Airway epithelial cell (primary cell): ENCODE measurements around the genes IL1RL1, SLC9A4, SLC9A2 and GPR45.

DNA sequence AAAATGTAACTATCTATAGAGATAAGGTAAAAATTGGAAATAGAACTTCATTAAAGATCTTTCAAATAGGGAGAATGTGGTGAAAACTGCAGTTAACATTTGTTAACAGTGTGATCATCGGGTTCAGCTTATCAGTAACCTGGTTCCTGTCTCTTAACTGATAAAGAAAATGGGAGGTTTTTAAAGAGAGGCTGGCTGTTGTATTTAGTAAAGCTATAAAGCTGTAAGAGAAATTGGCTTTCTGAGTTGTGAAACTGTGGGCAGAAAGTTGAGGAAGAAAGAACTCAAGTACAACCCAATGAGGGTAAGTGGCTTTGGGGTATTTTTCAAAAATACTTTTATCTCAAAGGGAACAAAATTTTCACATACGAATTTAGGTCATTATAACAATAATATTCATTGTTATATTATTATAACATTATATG lies at the start of gene IL1RL1:
Gene IL1RL1 (plus strand): TSS at position 244 of the 425 bp plus-strand sequence.
- RAMPAGE, long total RNA, result no peak

GRCh38 chr2:102325216-102325941 lies 14.0 kb downstream of the IL1RL1 start:
- RAMPAGE, long total RNA, result no peak

DNA sequence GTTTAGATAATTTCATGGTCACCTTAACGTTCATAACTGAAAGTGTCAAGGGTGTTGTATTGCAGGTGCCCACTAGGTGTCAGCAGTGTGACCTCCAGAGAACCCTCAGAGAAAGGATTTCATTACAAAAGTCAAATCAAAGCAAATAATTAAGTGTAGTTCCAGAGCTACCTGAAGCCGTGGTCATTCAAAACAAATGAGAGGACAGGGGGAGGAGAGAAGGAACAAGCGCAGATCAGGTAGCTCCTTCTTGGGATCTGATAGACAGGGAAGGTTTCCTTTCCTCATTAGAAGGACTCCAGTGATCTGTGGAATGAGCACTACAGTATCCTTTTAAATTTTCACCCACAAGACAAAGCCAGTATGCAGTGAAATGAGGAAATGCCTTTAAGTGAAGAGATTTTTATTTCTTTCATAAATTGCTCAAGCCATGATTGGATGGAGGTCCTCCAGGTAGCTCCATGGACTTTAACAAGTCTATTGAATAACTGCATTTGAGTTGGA lies at the start of gene SLC9A4:
Gene SLC9A4 (plus strand): TSS at position 186 of the 504 bp plus-strand sequence.
- RAMPAGE, long total RNA, result no peak

GRCh38 chr2:102618965-102620190 lies at the start of gene SLC9A2:
SLC9A2 (plus strand) TSS chr2:102619553.
- RAMPAGE, long total RNA, result no peak

GRCh38 chr2:102690114-102690674 lies 46.5 kb downstream of the MFSD9 start:
- RAMPAGE, long total RNA, result no peak

DNA sequence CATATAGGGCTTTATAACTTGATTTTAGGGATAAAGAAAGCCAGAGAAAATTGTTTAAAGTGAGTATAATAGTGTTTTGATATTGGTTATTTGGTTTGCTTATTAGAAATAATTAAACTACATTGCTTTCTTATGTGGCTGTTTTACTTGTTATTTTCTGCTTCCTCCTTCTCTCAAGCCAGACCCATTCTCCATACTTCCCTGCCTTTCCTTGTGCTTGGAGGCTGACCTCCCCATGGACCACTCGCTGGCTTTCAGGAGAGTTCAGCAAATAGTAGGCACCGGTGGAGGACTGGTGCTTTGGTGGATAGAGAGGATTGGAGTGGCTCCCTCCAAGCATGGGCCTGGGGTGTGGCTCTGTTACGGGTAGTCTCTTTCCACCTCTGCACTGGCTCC lies 979.3 kb downstream of the TMEM182 start:
- RAMPAGE, long total RNA, result no peak

DNA sequence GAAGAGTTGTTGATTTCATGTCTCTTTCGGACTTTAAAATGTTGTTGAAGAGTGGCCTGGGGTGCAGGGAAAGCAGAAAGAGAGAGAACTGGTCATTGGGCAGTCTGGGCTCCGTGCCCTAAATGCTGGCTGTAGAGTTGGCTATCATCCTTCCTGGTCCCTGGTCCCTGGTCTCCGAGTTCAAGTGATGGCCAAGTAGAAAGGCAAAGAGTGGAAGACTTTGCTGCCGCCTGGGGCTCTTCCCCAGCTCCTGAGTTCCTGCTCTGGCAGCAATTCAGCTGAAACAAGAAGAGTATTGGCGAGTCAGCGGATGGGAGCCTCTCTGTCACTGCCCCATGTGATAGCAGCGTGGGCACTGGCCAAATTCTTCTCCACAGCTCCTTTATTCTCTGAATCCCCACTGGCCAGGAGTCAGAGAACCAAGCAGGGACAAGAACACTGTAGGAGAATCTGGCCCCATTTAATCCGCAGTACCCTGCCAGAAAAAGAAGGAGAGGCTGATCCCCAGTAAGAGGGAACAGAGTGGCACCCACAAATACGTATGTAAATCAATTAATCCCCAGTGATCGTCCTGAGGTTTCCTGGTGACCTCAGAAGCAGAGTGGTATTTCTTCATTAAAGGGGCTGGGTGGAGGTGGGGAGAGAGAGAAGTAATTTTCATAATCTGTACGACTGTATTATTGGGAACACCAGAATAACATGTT lies 350.9 kb upstream of the POU3F3 start:
- RAMPAGE, long total RNA, result no peak

GRCh38 chr2:104844763-104845604 lies 8.9 kb upstream of the POU3F3 start:
- RAMPAGE, long total RNA, result no peak

DNA sequence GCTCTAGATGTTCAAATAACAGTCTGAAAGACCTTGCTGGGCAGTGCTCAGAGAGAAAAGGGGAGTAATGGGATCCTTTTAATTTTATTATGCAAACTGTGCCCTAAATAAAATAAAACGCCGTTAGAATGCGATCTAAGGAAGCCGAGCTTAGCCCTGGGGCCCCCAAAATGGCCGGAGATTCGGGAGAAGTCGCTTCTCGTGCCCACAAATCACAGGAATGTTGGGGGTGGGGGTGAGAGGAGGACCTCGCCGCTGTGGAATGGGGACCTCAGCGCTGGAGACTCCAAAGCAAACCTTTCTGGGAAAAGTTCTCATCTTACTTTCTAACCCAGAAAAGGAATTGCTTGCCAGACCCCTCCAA lies 8.3 kb upstream of the POU3F3 start:
- RAMPAGE, long total RNA, result no peak

GRCh38 chr2:104889254-104889700 lies 35.4 kb downstream of the POU3F3 start:
- RAMPAGE, long total RNA, result no peak

DNA sequence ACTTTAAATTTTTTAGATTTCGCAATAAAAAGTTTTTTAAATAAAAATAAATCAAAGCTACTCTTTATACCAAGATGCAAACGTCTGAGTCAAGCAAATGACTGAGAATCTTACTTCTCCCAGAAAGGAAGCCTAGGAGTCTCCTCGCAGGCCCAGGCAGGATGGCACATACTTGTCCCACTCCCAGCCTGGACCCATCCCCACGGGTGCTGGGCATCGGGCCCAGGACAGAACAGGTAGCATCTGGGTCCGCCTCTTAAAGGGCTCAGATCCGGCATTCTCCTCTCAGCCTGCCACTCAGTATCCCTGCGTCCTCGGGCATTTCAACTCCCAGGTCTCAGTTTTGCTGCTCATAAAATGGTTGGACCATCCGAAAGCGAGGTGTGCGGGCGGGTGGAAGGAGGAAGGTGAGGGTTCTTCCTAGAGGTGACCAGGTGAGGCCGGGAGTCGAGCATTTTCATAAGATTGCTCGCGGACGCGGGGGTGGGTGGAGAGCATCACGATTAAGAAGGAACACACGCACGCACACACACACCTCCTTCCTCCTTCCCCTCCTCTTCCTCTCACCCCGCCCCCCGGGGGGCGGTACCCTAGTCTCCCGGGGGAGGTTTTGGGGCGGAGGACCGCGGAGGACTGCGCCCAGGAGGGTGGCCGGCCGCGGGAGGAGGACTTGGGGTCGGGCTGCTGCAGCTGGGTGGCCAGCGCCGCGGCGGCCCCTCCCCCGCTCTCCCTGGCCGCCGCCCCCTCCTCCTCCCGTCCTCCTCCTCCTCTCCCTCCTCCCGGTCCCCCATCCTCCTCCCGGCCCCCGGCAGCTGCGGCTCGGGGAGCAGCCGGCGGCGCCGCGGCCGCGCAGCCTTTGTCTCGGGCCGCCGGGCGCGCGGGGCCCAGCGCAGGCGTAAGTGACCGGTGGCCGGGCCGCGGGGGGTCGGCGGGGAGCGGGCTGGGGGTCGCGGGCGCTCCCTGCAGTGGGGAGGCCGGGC lies 98.0 kb upstream of the GPR45 start:
- RAMPAGE, long total RNA, result no peak

GRCh38 chr2:105241475-105241891 lies at the start of gene GPR45:
GPR45 (plus strand) TSS chr2:105241743.
- RAMPAGE, long total RNA, result no peak

DNA sequence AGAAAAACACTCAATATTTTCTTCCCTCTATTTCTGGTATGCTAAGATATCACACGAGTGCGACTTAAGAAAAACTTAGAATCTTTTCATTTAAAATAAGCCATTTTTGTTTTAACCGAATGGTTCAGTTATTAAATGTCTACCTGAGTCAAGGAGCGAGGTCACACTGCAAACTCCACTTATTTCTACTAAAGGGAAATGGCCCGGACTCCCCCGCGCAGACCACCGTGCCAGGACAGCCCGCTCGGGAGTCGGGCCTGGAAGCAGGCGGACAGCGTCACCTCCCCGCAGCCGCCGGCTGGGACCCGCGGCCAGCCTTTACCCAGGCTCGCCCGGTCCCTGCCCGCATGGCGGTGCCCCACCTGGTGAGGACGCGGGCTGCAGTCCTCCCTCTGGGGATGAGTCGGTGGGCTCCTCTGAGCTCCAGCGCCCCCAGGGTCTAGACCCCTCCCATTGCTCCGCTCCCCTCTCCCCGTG lies 595 bp downstream of the FHL2 start:
- RAMPAGE, long total RNA, result no peak

DNA sequence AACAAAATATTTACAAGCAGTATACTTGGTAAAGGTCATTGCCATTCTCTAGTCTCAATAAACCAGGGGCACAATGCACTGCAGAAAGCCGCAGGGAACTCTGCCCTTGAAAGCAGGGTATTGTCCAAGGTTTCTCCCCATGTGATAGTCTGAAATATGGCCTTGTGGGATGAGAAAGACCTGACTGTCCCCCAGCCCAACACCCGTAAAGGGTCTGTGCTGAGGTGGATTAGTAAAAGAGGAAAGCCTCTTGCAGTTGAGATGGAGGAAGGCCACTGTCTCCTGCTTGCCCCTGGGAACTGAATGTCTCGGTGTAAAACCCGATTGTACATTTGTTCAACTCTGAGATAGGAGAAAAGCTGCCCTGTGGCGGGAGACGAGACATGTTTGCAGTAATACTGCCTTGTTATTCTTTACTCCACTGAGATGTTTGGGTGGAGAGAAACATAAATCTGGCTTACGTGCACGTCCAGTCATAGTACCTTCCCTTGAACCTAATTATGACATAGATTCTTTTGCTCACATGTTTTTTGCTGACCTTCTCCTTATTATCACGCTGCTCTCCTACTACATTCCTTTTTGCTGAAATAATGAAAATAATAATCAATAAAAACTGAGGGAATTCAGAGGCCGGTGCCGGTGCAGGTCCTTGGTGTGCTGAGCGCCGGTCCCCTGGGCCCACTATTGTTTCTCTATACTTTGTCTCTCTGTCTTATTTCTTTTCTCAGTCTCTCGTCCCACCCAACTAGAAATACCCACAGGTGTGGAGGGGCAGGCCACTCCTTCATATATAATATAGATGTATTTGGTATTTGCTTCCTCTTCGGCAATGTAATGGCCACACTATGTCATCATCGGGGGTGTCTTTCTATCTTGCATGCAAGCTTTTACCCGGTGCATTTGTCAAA lies 26.7 kb upstream of the FHL2 start:
- RAMPAGE, long total RNA, result no peak

DNA sequence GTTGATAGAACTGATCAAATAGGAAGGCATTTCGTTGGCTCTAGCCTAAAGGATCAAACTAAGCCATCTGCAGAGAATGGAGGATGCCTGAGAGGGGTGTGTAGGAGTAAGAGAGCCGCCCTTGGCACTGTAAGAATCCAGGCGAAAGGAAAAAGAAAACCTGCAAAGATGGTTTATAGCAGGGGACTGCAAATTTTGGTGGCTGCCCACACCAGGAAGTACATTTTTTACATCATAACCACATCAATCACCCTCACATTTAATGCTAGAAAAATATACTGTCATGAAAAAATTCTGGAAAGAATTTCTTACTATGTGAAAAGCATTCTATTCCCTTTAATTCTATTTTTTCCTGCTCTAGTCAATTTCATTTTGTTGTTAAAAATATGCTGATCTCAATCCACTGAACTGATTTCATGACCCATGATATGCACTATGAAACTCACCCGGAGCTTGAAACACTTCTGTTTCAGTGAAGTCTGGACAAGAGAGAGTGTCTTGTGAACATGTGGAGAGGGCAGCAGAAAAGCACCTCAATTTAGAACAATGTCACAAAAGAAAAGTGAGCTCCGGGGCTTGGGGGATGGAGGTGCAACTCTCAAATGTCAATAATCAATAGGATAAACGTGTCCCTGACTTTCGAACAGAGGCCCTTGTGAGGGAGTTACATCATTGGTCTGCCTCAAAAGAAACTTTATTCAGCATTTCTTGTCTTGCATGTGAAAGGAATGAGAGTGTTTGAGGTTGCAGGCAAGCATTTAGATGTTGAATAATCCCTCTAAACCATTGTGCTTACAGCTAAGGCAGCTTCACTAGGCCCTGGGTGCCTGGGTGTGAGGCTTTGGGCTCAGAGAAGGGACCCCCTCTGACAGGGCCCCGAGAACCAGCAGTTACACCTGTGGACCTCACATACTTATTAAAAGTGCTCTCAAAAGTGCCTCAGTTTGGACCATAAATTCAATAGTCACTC lies 28.4 kb upstream of the FHL2 start:
- RAMPAGE, long total RNA, result no peak

DNA sequence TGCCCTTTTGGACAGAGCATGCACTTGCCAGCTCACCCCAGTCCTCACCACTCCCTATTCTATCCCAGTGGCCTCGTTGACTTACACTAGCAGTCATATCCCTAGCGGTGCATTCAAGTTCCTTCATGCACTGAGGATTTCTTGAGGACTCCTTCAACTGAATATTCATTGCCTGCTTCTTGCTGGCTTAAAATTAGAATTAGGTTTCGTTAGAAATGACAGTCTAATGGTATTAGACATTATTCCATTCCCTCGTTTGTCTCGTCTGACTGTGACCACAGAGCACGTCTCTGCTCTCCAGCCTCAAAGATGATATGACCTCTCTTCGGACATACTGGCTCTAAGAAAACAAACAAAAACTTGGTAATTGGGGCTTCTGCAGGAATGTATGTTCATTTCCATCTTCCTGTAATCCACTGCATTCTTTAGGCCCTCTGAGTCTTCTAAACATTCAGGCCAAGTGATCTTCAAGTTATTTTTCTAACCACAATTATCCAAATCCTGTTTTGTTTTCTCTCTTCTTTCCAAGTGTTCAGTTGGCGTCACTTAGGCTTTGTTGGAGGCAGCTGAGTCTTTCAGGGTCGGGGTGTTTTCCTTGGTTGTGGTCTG lies 88.2 kb upstream of the FHL2 start:
- RAMPAGE, long total RNA, result no peak

GRCh38 chr2:105744330-105744600 lies 447 bp upstream of the NCK2 start:
- RAMPAGE, long total RNA, result no peak

DNA sequence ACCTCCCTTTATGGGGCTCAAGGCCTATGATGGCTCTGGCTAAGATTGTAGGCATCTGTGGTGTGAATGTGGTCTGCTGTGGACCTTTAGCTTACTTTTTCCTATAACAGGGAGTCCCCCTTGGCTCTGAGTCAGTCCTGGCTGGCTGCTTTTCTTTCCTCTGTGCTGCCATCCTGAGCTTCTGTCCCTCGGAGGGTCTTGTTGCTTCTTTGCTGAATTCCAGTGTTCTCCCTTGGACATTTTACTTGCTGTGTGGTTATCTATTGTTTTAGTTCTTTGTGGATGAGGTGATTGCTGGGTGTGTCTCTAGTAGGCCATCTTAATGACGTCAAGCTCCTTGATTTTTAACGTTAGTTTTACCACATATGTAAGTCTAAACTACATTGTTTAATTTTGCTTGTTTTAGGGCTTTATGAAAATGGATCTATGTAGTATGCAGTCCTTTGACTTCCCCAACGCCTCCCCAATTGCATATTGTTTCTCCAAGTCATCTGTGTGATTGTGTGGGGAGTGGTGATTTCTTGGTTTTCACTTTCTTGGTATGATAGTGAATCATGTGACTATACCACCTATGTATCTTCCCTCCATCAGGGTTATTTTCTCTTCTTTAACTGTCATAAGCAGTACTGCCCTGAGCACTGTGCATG lies 92.3 kb downstream of the NCK2 start:
- RAMPAGE, long total RNA, result no peak

GRCh38 chr2:106094015-106094515 lies 28.6 kb downstream of the ECRG4 start:
- RAMPAGE, long total RNA, result no peak

DNA sequence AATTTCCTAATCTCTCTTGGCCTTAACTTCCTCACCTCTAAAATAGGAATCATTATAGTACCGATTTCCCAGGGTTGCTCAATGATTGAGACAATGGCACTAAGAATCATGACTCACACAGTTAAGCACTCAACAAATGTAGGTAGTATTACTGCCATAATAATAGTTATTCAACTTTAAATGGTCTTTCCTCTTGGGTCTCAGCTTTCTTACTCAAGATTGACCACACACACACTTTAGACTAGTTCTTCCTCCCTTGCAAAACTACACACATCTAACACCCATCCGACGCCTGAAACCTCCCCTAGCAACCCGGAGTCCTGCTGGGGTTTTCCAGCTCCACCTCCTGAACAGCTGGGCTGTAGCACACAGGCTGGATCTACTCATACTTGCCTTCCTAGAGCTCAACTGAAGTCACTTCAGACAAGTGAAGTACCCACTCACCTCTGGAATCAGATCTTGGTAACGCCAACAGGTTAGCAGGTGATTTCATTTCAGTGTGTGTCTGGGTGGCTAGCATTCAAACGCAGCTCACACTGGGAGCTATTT lies 1.3 kb downstream of the UXS1 start:
- RAMPAGE, long total RNA, result no peak